ENCODE measurements around a stretch of chr22.

DNA sequence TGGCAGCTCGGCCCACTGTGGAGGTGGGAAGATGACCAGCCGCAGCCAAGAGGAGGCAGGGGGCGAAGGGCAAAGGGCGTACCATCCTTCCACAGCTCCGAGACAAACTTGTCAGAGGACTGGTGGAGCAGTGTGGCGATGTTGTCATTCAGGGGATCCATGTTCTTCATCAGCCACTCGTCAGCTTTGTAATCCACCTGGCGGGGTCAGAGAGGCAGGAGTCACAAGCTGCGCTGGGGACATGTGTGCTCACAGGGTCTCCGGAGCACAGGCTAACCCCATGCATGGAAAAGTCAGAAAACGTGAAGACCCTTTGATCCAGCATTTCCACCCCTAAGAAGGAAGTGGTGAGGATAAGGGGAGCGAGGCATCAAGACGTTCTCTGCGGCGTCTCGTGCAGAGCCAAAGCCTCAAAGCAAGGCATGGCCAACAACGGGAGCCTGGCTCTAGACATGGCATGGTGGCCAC is 56.3 kb downstream of the APOL1 start:
- RRBS = no CpG with 5 or more reads among the region's 17 CpGs

GRCh38 chr22:36328155-36329186 is 59.3 kb downstream of the MYH9 start:
- RRBS = no CpG with 5 or more reads among the region's 29 CpGs

GRCh38 chr22:36334321-36335334 is 53.1 kb downstream of the MYH9 start:
- RRBS = no CpG with 5 or more reads among the region's 28 CpGs

GRCh38 chr22:36364007-36364824 is 23.6 kb downstream of the MYH9 start:
- RRBS = no CpG with 5 or more reads among the region's 11 CpGs

DNA sequence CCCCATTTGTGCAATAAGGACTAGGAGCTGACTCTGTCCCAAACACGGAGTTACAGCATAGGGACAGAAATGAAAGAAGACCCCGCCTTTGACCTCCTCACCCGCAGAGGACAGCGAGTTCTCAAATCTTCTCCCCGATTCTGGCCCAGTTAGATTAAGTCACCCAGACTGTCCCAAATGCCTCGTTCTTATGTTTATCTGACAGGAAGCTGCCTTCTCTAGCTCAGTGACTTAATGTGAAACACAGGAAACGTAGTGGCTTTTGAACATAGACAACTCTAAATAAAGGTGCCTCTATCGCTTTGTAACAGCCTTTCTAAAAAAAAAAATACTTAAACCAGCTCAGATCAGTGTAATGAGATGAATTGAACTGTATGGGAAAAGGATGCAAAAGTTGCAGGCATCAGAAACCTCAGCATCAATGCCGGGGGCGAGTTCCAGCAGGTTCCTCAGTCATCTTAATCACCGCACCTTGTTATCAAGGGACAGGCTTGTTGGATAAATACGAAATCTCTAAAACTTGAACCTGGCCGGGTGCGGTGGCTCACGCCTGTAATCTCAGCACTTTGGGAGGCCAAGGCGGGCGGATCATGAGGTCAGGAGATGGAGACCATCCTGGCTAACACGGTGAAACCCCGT is 10.5 kb downstream of the MYH9 start:
- RRBS = no CpG with 5 or more reads among the region's 19 CpGs

GRCh38 chr22:36396085-36396545 is 8.3 kb upstream of the MYH9 start:
- RRBS = no CpG with 5 or more reads among the region's 2 CpGs

GRCh38 chr22:36398487-36399044 is 10.8 kb upstream of the MYH9 start:
- RRBS = no CpG with 5 or more reads among the region's 11 CpGs

- RRBS = no CpG with 5 or more reads among the region's 7 CpGs
Measured at GRCh38 chr22:36455959-36456303, 25.5 kb downstream of the TXN2 start.

DNA sequence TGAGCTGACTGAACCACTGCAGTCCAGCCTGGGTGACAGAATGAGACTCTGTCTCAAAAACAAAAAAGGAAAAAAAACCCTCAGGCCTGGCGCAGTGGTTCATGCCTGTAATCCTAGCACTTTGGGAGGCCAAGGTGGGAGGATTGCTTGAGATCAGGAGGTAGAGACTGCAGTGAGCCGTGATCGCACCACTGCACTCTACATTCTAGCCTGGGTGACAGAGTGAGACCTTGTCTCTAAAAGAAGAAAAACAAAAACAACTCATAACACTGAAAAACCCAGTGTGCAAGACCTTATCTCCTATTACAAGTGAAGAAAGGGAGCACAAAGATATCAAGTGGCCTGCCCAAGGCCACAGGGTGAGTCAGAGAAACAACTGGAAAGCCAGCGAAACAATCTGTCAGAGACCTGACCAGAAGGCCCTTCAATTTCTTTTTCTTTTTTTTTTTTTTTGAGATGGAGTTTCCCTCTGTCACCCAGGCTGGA is 2.5 kb downstream of the TXN2 start:
- RRBS = no CpG with 5 or more reads among the region's 4 CpGs

DNA sequence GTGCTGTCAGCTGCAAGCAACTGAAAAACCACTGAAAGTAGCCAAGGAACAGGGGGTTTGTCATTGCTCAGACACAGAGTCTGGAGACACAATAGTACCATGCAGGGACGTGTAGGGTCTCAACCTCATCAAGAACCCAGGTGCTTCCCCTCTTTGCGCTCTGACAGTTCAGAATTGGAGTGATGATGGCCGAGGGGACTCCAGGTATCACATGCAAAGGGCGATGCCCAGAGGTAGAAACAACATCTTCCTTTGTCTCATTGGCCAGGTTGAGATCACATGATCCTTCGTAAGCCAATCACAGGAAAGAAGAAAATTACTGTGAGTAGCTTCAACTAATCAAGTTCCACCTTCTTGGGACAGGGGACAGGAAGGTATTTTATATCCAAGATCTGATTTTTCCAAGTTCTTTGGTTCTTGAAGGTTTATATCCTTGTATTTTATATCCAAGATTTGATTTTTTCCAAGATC is 11.6 kb upstream of the CSF2RB start:
- RRBS = no CpG with 5 or more reads among the region's 5 CpGs

DNA sequence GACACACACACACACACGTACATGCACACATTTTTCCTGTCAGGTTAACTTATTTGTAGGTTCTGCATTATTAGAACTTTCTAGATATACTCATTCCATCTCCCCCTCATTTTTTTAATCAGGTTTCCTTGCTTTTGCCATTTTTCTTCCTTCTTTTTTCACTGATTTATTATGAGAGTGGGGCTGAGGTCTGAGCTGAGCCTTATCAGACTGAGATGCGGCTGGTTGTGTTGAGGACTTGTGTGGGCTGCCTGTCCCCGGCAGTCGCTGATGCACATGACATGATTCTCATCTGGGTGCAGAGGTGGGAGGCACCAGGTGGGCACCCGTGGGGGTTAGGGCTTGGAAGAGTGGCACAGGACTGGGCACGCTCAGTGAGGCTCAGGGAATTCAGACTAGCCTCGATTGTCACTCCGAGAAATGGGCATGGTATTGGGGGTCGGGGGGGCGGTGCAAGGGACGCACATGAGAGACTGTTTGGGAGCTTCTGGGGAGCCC is 25.3 kb downstream of the CSF2RB start:
- RRBS = no CpG with 5 or more reads among the region's 11 CpGs

- RRBS = no CpG with 5 or more reads among the region's 9 CpGs
Measured at GRCh38 chr22:37046931-37047430, 4.6 kb upstream of the KCTD17 start.

DNA sequence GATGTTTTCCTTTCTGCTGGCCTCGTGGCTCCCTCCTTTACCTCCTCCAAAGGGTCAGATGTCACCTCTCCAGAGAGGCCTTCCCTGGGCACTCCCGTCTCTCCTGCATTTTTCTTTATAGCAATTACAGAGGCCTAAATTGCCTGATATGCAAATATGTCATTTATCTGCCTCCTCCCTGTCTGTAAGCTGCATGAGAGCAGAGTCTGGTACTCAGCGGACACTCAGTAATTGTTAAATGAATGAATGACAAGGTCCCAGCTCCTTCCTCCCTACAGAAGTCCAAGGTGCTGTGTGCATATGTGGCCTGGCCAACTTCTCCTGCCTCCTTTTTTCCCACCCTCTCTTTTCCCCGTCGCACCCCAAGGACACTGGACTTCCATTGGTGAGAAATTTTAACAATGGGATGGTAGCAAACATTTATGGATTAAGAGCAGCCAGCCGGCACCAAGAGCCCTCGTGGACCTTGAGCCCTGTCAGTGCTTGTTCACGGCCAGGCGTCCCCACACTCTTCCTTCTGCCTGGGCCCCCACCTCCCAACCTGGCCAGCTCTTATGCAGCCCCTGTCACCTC is 1.7 kb downstream of the TMPRSS6 start:
- RRBS = no CpG with 5 or more reads among the region's 9 CpGs

DNA sequence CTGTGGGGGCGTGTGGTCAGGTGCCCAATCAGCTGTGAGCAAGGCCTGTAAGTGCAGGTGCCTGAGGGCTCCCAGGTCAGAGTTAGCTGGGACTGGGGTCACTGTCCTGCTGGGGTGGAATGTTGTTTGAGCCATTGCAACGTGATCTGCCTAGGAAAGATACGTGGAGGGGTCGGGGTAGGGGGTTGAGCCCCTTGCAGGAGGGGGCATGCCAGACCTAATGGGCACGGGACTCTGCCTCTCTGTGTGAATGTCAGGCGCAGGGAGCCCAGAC is 17.0 kb upstream of the TMPRSS6 start:
- RRBS = no CpG with 5 or more reads among the region's 6 CpGs

- RRBS = no CpG with 5 or more reads among the region's 5 CpGs
Measured at GRCh38 chr22:37187507-37187820, 583 bp downstream of the C1QTNF6 start.

DNA sequence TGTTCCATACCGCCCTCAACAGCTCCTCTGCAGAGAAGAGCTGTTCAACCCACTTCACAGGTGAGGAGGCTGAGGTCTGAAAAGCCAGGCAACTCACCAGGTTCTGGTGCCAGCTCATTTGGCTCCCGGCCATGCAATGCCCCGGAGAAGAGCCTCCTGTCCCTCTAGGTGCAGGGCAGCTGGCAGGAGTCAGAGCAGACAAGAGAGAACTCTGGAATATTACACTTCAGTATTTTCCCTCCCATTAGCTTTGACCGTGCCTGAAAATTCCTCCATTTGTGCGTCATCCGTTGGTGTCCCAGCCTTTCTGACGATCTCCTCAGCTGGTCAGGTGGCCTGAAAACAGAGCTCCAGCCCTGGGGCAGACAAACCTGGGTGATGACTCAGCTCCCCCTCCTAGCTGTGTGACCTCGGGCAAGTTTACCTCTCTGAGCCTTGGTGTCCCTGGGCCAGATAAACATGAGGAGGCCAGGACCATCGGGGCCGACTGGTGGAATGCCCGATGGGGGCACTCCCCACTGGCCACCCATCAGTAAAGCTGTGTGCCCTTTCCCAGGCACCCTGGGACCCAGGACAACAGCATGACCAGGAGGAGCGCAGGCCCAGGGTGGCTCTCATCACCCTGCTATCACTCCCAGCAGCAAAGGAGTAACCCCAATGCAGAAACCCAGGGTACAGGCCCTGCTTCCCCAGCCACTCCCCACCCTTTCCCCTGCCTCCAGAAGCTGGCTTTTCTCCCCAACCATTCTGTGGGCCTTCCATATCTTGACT is 9.6 kb upstream of the C1QTNF6 start:
- RRBS = no CpG with 5 or more reads among the region's 12 CpGs

GRCh38 chr22:37229930-37230450 is 14.1 kb downstream of the RAC2 start:
- RRBS = no CpG with 5 or more reads among the region's 7 CpGs

GRCh38 chr22:37243249-37244086 is 601 bp downstream of the RAC2 start:
- RRBS = no CpG with 5 or more reads among the region's 12 CpGs

DNA sequence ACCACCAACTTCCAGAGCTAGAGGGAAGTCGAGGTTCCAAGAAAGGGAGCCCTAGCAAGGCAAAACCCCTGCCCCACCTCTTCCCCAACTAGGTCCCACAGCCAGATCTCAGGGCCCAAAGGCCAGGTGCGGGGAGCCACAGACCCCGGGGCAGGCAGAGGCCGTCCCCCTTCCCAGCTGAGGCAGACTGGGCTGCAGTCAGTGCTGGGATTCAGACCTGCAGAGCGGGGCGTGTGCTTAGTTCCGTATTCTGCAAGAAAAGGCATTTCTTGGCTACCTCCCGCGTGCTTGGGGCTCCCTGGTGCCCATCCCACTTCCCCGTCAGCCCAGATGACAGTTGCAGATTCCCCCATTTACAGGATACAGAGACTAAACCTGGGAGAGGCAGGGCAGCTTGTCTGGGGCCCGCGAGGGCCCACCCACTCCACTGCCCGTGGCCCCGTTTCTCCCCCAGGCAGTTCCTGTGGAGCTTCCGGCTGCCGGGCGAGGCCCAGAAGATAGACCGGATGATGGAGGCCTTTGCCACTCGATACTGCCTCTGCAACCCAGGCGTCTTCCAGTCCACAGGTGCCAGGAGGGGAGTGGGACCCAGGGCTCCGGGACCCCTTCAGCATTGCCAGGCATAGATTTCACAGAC is 18.3 kb downstream of the CYTH4 start:
- RRBS = no CpG with 5 or more reads among the region's 21 CpGs

- RRBS = 21% methylated on average over 25 of the region's 71 CpGs
Measured at GRCh38 chr22:37324368-37325327, 42.3 kb downstream of the CYTH4 start.

All from GM12892 (cell line).